ENCODE measurements around the genes SECISBP2L, GALK2 and USP50.

- PRO-cap: unidirectional peak, plus-strand start at chr15:45586634
Observed at GRCh38 chr15:45586481-45586792, 742 bp upstream of the BLOC1S6 start.

DNA sequence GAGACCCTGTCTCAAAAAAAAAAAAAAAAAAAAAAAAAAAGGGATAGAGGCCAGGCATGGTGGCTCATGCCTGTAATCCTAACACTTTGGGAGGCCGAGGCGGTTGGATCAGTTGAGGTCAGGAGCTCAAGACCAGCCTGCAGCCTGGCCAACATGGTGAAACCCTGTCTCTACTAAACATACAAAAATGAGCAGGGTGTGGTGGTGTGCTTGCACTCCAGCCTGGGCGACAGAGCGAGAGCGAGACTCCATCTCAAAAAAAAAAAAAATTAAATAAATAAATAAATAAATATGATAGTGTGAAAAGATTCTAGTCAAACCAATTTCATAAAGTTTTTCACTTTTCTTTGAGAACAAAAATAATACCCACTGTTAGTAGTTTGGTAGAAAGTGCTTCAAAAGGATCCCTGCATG lies 23.0 kb downstream of the BLOC1S6 start:
- PRO-cap: no peak

DNA sequence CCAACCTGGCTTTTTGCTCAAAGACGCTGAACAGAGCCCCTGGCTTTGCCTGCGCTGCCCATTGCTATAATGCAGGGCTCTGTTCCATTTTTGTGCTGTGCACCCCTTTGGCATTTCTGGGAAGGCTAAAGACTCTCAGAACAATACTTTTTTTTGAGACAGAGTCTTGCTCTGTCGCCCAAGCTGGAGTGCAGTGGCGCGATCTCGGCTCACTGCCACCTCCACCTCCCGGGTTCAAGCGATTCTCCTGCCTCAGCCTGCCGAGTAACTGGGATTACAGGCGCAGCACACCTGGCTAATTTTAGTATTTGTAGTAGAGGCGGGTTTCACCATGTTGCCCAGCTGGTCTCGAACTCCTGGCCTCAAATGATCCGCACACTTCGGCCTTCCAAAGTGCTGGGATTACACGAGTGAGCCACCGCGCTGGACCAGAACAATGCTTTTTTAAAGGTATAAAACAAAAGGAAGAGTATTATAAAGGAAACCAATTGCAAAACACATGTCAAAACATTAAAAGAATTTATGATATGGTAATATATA lies 940 bp downstream of the SQOR start:
- PRO-cap: no peak

- PRO-cap: no peak
Observed at GRCh38 chr15:45948821-45949351, 314.1 kb downstream of the SQOR start.

DNA sequence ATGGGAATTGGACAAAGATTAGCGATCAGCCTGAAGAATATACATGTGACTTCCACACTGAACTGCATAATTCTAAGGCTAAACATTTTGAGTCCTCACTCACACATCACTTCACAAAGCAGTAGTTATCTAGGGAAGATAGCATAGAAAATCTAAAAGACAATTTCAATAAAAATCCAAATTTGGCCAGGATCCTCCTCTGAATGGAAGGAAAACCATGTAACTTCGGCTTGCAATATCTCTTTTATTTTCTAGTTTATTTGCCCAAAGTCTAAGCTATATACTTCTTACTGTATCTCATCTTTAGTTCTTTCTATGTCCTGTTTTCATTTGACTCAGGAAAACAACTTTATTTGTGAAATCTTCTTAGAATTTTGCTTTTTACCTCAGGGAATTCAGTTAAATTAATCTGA lies 837.8 kb downstream of the SQOR start:
- PRO-cap: no peak

- PRO-cap: no peak
Observed at GRCh38 chr15:47812466-47813012, 95.2 kb downstream of the SEMA6D start.

DNA sequence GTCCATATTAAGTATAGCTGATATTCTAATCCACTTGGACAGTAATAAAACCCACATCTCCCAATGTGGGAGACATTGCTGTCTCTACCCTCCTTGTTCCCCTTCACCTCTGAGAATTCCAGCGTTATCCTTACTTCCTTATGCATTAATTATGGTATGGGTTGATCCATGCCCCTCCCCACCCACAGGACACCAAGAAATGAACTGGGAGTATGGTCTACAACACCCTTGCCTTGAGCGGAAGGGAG lies 77.6 kb upstream of the SLC24A5 start:
- PRO-cap: no peak

DNA sequence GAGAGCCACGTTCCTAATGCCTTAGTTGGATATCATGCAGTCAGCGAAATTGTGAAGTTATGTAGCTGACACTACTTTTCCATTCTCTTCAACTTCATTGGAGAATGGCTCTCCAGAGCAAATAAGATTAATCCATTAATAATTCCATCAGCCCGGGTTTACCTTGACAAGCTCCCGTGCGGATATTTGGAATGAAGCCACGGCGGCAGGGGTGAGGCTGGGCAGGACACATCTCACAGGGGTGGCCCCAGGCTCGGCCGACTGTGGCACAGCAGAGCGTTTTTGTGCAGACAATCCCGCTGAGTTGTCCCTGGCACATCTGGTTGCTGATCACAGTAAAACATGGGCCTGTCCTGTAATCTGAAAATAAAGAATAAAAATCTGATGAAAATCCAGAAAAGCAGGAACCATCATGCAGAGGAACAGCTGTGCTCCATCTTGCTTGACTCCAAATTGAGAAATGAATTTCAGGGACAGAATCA lies 108.0 kb downstream of the FBN1 start:
- PRO-cap: no peak

- PRO-cap: no peak
Observed at GRCh38 chr15:48671375-48671736, 25.8 kb upstream of the FBN1 start.

DNA sequence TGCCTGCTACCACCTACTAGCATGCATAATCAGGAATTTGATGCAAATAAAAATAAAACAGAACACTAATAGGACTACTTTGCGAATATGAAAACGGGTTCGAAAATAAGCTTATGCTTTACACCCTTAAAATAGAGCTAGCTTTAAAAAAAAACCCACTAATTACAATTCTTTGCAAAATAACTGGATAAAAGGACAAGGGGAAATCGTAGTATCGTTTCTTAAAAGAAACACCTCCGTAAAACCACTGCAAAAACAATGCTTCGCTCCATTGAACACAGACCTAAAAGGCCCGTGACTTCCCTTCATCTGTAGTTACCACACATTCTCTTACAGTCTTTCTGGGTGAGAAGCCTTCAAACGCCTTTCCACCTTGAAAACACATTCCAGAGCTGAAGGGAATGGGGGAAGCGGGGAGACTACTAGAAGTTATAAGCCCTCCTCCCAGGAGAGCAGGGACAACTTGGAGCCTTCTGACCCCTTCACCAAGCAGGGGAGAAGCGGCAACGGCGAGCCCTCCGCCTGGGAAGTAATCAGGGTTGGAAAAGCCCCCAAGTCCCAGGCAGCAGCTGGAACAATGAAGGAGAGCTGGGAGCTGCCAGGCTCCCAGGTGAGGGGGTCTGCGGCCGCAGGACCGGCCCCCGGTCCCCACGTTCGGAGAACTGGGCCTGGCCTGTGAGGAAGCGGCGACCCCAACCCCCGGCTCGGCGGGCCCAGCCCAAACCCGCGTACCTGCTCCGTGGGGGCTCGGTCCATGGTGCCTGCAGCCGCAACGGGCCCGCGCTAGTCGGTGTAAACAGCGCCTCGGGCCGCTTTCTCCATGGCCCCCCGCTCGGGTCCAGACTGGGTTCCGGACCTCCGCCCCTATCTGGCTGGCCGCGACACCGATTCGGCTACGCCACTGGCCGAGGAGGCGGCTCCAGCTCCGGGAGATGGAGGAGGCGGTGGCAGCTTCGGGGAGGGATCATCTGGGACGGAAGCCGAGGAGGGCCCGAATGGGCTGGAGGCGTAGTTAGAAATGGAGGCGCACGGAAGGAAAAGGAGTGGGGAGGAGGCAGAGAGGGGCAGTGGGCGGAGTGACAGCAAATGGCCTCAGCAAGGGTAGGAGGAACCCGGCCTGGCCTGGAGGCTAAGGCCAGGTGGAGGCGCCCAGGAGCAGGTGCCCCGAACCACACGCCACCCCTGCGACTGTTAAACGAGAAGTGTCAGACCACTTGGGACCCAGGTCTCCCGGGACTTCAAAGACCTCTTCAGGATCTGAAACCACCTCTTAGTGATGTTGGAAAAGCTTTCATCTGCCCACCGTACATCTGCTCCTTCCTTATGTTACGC lies at the start of gene SECISBP2L:
Gene SECISBP2L (minus strand): TSS at position 903 of the 1,332 bp plus-strand sequence.
- PRO-cap: bidirectional peak, plus-strand start at position 1,132 of the sequence, minus-strand start at position 903 of the sequence

- PRO-cap: bidirectional peak, plus-strand start at chr15:49170286, minus-strand start at chr15:49170126; bidirectional peak, plus-strand start at chr15:49170499, minus-strand start at chr15:49170472
Observed at GRCh38 chr15:49169775-49170782, at the start of gene GALK2. Gene GALK2, plus strand, starts transcription at chr15:49170247.

- PRO-cap: no peak
Observed at GRCh38 chr15:49240654-49241614, 70.9 kb downstream of the GALK2 start.

DNA sequence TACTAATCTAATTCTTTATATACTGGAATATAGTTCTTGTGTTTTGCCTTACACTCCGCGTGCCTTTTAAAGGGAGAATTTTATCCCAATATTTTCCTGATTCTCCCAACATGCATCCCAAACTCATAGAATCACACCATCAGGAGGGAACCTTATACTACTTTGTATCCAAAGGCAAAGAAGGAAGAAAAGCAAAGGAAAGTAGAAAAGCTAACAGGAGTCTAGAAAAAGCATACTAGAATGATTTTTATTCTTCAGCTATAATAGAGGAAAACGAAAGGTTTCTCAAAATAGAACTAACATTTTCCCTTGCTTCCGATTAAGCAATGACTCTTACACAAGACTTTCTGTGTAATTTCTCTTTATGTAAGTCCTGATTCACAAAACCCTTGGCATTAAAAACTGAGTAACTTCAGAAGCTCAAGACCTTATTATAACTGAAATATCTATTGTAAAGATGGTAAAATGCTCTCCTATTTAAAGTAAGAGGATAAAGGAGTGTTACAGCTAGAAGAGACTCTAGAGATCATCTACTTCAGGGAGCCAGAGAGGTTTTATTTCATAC lies 97.3 kb downstream of the DTWD1 start:
- PRO-cap: no peak

DNA sequence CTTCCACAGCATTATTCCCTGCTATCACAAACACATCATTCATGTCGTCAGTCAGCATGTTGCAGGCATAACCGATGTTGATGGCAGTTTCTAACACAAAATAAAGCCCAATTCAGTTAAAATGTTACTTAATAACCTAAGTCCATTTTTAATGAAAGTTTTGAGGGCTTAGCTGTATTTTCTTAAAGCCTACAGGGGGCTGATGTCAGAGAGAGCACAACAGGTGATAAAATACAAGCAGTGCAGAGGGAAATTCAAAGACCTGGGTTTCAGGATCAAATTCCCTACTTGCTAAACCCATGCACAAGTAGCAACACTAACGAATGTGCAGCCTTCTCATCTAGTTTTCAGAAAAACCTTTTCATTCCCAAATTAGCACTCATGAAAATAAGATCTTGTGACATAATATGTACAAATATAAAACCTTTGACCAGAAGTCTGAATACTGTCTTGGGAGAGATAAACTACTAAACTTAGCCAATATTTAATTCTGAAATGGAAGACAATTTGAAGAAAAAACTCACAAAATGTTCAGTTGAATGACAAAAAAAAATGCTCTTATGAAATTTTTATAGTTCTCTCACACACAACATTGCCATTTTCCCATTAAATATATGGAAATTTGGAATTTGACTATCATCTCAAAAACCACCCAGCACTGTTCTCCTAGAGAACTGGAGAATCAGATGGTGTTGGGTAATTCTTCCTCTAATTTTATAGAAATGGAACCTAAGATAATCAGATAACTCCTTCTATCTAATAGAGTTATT lies 201.9 kb downstream of the ATP8B4 start:
- PRO-cap: no peak

DNA sequence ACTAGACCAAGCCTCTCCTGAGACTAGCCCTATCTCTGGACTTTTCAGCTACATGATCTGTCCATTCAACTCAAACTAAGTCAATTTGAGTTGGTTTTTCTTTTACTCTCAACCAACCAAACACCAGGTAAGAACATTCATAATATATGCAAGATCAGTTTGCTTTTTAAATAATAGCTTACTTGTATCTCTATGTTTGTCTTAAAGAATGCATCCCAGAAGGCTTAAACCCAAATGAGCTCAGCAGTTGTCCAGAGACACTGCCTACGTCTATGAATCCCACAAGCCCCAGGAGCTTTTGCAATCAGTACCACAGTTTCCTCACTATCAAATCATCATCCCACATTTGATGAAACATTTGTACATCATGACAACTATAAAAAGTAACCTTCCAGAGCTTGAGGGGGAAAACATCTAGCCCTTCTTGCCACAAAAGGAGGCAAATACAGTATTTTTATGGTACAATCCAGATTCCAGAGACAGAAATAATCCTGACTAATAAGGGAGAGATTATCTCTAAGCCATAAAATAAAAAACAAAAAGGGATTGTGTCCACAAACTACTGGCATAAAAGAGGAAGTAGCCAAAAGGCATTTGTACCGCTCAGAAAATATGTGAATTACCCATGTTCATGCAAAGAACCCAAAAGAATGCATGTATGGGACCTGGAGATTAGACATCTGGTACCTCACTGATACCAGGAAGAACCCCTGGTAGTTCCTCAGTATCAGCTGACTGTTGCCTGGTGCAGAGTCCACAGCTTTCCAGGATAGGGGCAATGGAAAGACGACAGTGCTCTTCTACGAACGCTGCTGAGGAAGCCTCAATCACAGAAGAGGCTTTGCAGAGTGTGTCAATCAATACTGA lies 63.6 kb downstream of the ATP8B4 start:
- PRO-cap: no peak

- PRO-cap: no peak
Observed at GRCh38 chr15:50135255-50135580, 16.2 kb upstream of the ATP8B4 start.

GRCh38 chr15:50224483-50225024 lies 41.0 kb downstream of the HDC start:
- PRO-cap: no peak

GRCh38 chr15:50353281-50353603 lies 1.8 kb downstream of the GABPB1 start:
- PRO-cap: no peak

- PRO-cap: bidirectional peak, plus-strand start at chr15:50354244, minus-strand start at chr15:50354364
Observed at GRCh38 chr15:50353860-50354629, 953 bp downstream of the GABPB1 start.

DNA sequence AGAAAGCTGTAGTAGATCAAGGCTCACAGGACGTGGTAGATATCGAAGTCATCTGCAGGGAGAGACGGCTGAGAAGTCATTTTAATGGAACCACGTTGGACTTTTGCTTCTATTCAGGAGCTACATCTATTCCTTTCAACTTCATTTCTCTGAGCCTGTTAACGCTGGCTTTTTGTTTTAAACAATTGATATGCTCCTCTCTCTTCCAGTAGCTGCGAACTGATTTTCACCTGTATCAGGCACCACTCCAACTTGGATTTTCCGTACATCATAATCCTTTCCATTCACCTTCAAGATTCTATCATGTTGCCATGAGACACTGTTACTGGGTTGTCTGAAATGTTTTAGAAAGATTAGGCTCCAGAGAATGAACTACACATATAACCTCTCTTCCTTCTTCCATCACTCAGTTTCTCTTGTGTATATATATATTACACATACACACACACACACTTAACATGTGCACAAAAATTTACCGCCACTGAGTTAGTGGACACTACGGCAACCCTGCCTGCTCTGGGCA lies at the start of gene USP50:
Gene USP50 (minus strand): TSS at position 221 of the 523 bp plus-strand sequence.
- PRO-cap: no peak